A549 (cell line): ENCODE data around the gene PSMD11.

DNA sequence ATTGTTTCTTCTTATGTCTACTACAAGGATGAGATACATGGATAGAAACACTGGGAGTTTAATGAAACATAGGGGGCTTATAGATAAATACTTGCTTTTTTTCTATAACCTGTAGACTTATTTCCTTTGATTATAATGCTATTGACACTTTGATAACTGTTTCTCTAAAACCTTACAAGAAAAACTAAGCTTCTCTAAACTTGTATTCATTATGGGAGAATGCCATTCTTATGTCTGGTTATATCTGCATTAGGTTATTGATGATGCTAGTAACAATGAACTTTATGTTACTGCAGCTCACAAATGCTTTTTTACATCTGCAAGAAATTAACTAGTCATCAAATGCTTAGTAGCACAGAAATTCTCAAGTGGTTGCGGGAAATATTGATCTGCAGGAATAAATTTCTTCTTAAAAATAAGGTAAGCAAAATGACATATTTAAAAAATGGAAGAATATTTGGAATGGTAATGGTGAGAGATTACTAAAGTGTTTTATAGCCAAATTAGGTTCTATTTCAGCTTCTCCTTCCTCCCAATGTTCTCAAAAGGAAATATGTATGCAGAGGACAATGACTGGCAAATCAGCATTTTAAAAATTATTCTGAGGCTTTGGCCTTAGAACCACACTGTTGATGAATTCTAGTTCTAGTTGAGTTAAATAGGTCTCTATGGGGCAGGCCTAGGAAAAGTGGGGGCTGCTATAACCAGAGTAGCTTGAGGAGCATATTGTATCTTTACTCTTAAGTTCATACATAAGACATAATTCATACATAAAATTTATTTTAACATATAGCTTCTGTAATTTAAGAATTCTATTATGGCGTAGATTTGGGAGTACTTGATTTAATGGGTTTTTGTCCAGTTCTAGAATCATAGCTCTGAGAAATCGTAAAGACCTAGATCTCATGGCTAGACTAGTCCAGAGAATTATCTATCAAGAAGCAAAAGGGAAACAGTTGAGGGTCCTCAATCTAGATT, 73.6 kb downstream of the OMG start:
- PRO-cap = no peak
CAGE:
- cytosol, long polyA plus RNA = no peak
- long polyA plus RNA = no peak
- nucleus, long polyA plus RNA = no peak

GRCh38 chr17:31256944-31257446, 40.0 kb downstream of the OMG start:
- PRO-cap = no peak
CAGE:
- cytosol, long polyA plus RNA = no peak
- long polyA plus RNA = no peak
- nucleus, long polyA plus RNA = no peak

GRCh38 chr17:31310874-31311422, 2.9 kb downstream of the EVI2B start:
- PRO-cap = no peak
CAGE:
- cytosol, long polyA plus RNA = no peak
- long polyA plus RNA = no peak
- nucleus, long polyA plus RNA = no peak

DNA sequence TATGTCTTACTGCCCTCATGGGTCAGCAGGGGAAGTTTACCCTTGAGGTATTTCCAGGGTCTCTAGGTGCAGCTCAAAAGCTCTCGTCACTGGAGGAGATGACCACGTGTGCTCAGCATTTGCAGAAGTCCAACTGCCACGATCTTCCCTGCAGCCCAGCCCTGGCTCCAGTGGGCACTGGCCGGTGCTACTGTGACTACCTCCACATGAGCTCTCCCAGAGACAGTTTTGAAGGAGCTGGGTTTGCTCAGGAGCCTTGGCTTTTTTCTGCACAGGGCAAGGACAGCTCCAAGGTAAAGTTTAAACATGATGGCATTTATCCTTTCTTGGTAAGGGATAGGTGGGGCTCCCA, 186.1 kb downstream of the RAB11FIP4 start:
- PRO-cap = no peak
CAGE:
- cytosol, long polyA plus RNA = no peak
- long polyA plus RNA = no peak
- nucleus, long polyA plus RNA = no peak

DNA sequence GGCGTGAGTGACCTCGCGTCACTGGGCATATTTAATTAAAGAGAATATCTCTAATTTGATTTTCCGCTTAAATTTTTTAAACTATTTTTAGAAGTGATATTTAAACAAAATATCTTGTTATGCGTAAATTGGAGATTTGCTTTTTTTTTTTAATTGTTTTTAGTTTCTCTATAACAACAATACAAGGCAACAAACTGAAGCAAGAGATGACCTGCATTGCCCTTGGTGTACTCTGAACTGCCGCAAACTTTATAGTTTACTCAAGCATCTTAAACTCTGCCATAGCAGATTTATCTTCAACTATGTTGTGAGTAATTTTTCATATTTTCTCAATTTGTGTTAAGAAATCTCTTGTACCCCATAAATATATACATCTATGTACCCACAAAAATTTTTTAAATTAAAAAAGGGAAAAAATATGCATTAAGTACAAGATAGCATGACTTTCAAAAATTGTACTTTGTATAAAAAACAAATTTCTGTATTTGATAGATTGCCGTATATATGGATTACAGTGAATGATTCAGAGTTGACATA, 13.4 kb upstream of the LRRC37B start:
- PRO-cap = no peak
CAGE:
- cytosol, long polyA plus RNA = no peak
- long polyA plus RNA = no peak
- nucleus, long polyA plus RNA = no peak

- PRO-cap = no peak
CAGE:
- cytosol, long polyA plus RNA = no peak
- long polyA plus RNA = no peak
- nucleus, long polyA plus RNA = no peak
Observed at GRCh38 chr17:32083536-32084647, 58.4 kb upstream of the RHOT1 start.

- PRO-cap = no peak
CAGE:
- cytosol, long polyA plus RNA = no peak
- long polyA plus RNA = no peak
- nucleus, long polyA plus RNA = no peak
Observed at GRCh38 chr17:32124808-32125402, 17.4 kb upstream of the RHOT1 start.

- PRO-cap = no peak
CAGE:
- cytosol, long polyA plus RNA = no peak
- long polyA plus RNA = no peak
- nucleus, long polyA plus RNA = no peak
Observed at GRCh38 chr17:32275052-32275626, 9.5 kb downstream of the RHBDL3 start.

GRCh38 chr17:32350287-32351180, 577 bp downstream of the ZNF207 start:
- PRO-cap = bidirectional peak, plus-strand start at chr17:32350694, minus-strand start at chr17:32350629
CAGE:
- cytosol, long polyA plus RNA = no peak
- long polyA plus RNA = no peak
- nucleus, long polyA plus RNA = no peak

- PRO-cap = no peak
CAGE:
- cytosol, long polyA plus RNA = no peak
- long polyA plus RNA = no peak
- nucleus, long polyA plus RNA = no peak
Observed at GRCh38 chr17:32381545-32382210, 31.7 kb downstream of the ZNF207 start.

DNA sequence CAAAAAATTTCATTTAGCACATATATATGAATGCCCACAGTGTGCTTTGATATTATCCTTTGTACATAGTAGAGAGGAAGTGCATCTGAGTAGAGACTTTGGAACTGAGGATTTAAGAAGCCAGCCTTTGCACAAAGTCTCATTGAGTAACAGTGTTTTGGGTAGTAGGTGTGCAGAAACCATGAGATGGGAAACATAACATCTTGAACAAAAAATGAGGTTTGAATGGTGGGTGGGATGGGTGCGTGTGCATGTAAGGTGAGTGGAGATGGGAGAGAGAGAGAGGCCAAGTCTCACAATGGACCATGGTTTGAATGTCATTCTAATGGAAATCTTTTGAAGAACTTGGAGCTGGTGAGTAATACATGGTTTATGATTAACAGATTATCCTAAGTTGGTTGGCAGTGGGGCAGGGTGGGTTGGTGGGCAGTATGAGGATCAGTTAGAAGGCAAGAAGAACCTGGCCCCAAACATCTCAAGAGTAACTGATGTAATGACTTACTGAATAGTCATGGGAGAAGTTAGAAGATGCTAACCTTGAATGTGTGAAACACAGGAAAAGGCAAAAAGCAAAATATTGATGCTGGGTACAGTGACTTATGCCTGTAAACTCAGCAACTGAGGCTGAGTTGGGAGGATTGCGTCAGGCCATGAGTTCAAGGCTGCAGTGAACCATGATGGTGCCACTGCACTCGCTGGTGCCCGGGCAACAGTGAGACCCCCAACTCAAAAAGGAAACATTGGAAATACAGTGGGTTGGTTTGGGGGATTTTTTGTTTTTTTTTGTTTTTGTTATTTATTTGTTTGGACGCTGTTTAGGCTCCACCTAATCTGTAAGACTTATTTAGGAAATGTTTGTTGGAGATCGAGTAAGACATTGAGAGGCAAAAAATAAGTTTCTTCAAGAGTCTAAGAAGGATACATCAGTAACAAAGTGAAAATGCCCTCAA, 32.7 kb downstream of the ZNF207 start:
- PRO-cap = no peak
CAGE:
- cytosol, long polyA plus RNA = no peak
- long polyA plus RNA = no peak
- nucleus, long polyA plus RNA = no peak

DNA sequence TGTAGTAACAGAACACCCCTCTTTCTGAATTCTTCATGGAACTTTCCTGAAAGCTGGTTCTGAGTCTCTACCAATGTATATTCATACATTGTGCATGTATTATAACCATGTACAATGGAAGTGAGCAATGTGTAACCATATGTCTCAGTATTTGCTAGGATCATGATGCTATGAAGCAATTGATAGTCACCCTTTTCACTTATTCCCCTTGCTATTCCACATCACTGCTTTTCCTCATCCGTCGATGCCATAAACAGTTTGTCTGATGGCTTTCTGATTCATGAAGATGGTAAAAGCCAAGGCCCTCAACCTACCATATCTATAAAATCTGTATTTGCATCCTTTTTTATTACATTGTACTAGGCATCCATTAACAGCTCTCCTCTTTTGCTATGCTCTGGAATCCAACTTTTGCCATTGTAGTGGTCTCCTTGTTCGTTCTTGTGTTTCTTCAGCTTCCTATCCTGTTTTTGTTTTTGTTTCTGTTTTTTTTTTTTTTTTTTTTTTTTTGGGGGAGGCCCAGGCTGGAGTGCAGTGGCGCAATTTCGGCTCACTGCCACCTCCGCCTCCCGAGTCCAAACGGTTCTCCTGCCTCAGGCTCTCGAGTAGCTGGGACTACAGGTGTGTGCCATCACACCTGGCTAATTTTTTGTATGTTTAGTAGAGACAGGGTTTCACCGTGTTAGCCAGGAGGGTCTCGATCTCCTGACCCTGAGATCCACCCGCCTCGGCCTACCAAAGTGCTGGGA, 34.5 kb downstream of the ZNF207 start:
- PRO-cap = no peak
CAGE:
- cytosol, long polyA plus RNA = no peak
- long polyA plus RNA = no peak
- nucleus, long polyA plus RNA = no peak

DNA sequence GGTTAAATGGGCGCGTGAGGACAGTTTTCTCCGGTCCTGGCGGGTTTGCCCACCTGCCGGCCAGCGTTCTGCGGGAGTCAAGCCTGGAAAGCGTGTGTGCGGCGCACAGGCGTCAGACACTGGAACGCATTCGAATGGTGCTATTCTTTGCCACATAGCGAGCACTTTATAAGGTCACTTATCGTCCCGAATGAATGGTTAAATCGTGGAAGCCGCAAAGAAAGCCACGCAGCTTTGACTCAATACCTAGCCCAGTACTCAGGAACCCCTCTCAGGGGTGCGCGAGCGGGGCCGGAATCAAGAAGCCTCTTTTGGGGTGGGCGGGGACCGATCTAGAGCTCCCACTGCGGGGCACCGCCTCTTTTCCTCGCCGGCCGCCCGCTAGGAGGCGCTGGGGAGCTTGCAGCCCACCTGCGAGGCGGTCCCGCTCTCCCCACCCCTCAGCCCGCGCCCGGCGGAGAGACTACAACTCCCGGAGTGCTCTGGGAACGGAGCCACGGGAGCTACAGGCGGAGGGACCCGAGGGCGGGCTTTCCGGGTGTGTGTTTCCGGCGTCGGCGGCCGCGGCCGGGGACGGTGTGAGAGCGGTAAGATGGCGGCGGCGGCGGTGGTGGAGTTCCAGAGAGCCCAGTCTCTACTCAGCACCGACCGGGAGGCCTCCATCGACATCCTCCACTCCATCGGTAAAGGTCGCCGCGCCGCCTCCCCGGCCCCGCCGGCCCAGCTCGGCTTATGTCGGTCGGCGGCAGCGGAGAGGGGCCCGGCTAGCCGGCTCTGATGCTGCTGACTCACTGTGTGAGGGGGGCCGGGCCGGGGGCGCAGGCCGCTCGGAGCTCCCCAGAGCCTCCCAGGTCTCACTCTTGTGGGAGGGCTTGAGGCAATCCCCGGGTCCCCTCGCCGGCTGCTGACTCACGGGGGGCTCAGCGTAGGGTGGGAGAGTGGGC, at the start of gene PSMD11:
TSS of gene PSMD11 (plus strand) at position 579 of the 944 bp plus-strand sequence.
- PRO-cap = bidirectional peak, plus-strand start at position 556 of the sequence, minus-strand start at position 460 of the sequence
CAGE:
- cytosol, long polyA plus RNA = start-site peak on the plus strand centred at position 572 of the sequence, 25 bp wide, 546 and 553 reads in 2 replicates
- long polyA plus RNA = start-site peak on the plus strand centred at position 578 of the sequence, 19 bp wide, 1,663 and 1,145 reads in 2 replicates
- nucleus, long polyA plus RNA = start-site peak on the plus strand centred at position 567 of the sequence, 48 bp wide, 662 and 1,669 reads in 2 replicates

DNA sequence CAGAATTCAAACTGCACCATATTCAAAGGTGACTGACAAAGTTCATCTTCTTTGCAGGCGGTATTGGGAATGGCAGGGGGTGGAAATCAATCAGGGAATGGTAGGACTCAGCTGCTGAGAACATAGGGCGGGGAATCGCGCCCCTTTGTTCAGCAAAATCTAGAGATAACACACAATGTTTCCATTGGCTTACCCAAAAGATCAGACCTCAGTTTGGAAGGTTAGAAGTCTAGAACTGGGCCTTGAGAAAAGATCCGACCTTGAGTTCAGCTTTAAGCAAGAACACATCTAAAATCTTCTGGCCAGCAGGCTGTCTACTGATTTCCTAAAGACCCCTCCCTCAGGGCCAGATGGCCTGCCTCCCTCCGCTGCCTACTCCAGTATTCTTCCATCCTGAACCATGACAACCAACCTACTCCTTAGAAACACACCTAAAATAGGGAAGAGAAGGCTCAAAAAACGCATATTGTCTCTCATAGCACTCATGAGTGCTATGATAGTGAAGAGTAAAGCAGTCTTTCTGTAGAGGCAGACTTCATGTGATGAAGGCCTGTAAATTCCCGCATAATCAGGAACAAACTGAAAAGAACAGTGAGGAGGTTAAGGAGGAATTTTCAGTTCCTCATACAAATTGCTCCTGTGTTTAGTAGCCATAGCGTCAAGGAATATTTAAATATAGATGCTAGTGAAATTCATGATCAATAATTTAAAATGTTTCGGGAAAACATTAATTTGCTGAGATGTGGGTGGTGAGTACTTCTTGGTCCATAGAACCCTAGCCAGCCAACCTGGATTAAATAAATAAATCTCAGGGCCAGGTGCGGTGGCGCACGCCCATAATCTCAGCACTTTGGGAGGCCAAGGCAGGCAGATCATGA, 34.3 kb downstream of the CDK5R1 start:
- PRO-cap = no peak
CAGE:
- cytosol, long polyA plus RNA = no peak
- long polyA plus RNA = no peak
- nucleus, long polyA plus RNA = no peak

- PRO-cap = no peak
CAGE:
- cytosol, long polyA plus RNA = no peak
- long polyA plus RNA = no peak
- nucleus, long polyA plus RNA = no peak
Observed at GRCh38 chr17:32780294-32781065, 96.4 kb downstream of the MYO1D start.

DNA sequence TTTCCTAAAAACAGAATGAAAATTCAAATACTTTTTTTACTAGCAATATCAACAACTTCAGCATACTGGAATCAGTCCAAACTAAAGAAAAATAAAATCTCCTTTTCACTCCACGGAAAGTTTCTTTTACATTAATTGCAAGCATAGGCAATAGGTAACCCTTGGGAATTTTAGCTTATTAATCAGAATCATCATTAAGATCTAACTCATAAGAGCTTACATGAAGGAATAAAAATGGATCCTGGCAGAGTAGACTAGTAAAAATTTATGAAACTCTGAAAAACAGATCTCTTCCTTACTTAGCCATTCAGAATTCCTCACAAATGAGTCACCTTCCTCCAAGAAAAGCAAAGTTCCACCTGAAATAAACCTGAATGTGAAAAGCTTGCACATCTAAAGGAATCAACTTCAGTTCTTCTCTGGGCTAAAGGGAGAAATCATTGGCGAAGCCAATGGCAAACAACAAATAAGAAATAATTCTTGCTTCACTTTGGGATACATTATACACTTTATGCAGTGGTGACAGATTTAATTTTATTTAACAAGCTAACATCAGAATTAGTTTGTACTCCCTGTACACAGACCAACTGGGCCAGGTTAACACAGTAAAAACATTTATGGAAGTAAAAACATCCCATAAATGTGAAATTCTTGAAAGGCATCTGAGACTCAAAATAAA, 22.7 kb downstream of the MYO1D start:
- PRO-cap = no peak
CAGE:
- cytosol, long polyA plus RNA = no peak
- long polyA plus RNA = no peak
- nucleus, long polyA plus RNA = no peak

- PRO-cap = bidirectional peak, plus-strand start at chr17:32912466, minus-strand start at chr17:32912443
CAGE:
- cytosol, long polyA plus RNA = no peak
- long polyA plus RNA = no peak
- nucleus, long polyA plus RNA = no peak
Observed at GRCh38 chr17:32912238-32913042, 15.5 kb upstream of the TMEM98 start.

- PRO-cap = no peak
CAGE:
- cytosol, long polyA plus RNA = no peak
- long polyA plus RNA = no peak
- nucleus, long polyA plus RNA = no peak
Observed at GRCh38 chr17:33579659-33580087, 286.6 kb upstream of the ASIC2 start.

GRCh38 chr17:34242512-34243134, 12.5 kb upstream of the CCL2 start:
- PRO-cap = no peak
CAGE:
- cytosol, long polyA plus RNA = no peak
- long polyA plus RNA = no peak
- nucleus, long polyA plus RNA = no peak

DNA sequence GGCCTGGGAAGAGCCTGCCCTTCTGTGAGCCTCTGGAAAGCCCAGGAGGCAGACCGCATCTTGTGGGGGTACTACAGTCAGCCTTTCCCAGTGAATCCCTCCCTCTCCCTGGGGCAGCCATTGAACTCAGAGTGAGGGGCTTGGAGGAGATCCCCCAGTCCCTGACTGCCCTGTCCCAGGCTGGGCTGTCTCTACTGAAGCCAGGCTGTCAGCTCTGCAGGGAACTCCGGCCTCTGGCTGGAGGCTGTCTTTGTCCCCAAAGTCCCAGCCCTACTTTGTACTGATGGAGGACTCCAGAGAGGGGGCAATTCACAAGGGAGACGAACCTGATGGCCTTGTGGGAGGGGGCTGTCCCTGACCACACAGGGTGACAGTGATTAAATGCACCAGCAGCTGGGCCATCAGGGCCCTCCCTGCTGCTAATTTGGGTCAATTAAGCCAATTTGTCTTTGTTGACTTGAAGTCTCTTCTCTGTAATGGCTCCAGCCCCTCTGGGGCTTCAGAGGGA, 21.9 kb downstream of the TMEM132E start:
- PRO-cap = no peak
CAGE:
- cytosol, long polyA plus RNA = no peak
- long polyA plus RNA = no peak
- nucleus, long polyA plus RNA = no peak